PFSK-1 (cell line): ENCODE measurements around a stretch of chr2.

DNA sequence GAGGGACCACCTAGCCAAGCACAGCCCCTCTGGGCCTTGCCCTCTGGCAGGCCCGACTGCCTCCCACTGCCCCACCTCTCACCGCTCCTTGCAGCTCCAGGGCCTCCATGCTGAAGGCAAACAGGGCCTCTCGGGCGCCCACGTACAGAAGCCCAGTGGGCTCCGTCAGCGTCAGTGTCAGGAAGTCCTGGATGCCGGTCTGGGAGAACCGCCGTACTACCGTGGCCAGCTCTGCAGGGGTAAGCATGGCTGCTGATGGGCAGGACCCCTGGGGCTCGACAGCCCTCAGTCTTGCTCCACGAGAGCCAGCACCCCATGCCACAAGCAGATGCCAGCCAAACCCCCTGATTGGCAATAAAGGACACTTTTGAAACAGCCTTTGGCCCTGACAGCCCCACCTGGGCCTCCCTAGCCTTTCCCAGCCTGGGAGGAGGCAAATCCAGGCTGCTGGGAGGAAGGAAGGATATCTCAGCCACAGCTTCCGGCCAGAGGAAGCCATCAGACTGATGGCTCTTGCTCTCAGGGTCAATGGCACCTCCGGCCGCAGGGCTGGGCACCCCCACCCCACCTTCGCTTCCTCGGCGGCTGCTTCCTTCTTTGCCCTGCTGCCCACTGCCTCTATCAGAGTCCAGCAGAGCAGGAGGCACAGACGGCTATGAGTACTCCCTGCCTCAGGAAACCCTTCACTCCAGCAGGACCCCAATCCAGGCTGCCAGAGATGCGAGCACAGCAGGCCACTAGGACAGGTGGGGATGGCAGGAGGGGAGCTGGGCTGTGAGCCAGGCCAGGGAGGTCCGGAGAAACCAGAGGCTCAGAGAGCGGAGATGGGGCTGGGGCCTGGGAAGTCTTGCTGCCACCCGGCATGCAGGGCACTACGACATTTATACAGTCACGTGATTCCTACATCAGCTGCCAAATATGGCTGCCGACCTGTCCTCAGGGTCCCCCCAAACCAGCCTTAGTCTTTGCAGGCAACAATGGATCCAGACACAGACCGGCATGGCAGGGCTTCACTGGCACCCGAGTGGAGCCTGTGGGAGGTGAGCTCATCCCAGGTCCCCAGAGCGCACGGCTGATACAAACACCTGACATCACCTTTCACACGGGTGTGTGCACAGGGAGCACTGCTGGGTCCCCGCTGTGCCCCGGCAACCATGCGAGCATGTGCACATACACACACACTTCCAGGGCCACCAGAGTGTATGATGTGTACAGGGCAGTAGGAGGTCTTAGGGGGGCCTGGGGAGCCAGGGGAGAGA is 3.2 kb downstream of the SEMA4C start:
- RRBS: 17% methylated on average over 5 of the region's 35 CpGs

GRCh38 chr2:96952051-96952586 is 34.3 kb downstream of the FAM178B start:
- RRBS: no CpG with 5 or more reads among the region's 18 CpGs

DNA sequence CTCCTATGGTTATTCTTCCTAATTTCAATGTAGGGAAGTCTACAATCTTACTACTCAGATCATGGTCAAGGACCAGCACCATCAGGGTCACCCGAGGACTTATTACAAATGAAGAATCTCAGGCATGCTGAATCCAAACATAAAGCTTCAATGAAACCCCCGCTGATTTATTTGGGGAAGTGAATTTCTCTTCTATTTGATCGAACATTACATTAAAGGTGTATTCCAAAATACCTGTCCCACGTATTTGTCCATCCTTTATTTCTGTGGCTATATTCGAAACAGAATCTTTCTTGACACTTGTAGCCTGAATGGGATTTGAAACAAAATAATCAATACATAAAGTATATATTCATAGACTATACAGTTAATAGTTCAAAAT is 48.0 kb downstream of the ANKRD36B start:
- RRBS: no CpG with 5 or more reads among the region's 5 CpGs

DNA sequence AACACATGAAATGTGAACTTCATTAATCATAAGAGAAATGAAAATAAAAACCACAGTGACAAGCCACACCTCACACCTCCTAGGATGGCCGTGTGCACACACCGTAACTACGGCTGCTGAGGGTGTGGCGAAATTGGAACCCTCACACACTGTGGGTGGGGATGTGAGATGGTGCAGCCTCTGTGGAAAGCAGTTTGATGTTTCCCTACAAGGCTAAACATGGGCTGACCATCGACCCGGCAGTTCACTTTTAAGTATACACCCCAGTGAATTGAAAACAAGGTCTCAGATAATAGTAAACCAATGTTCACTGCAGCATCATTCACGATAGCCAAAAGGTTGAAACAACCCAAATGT is 32.2 kb downstream of the ZAP70 start:
- RRBS: no CpG with 5 or more reads among the region's 7 CpGs

DNA sequence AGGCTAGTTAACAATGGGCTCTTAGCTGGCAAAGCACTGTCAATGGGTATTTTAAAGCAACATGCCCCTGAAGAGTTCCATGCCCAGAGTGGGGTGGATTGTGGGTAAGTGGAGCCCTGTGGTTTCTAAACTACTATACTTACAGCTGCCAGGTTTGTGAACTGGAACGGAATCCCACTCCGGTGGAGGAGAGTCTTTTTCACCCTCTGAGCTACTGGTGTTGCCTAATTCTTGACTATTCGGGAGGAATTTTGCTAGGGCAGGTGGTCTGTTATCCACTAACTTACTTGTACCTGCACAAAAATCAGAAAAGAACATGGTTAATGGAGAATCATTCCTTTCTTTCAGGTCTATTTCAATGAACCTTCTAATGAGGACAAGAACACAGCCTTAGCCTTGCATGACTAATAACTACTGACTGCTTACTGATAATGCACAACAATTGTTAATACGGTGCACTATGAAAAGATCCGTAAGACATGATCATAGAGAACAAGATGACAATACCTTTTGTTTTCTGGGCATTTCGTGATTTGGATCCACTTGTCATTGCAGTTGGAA is 52.7 kb downstream of the ZAP70 start:
- RRBS: no CpG with 5 or more reads among the region's 6 CpGs

GRCh38 chr2:97788028-97789188 is 75.0 kb downstream of the ZAP70 start:
- RRBS: no CpG with 5 or more reads among the region's 19 CpGs

- RRBS: 98% methylated on average over 4 of the region's 25 CpGs
These were observed 79.1 kb downstream of the ZAP70 start for GRCh38 chr2:97792284-97793016.

DNA sequence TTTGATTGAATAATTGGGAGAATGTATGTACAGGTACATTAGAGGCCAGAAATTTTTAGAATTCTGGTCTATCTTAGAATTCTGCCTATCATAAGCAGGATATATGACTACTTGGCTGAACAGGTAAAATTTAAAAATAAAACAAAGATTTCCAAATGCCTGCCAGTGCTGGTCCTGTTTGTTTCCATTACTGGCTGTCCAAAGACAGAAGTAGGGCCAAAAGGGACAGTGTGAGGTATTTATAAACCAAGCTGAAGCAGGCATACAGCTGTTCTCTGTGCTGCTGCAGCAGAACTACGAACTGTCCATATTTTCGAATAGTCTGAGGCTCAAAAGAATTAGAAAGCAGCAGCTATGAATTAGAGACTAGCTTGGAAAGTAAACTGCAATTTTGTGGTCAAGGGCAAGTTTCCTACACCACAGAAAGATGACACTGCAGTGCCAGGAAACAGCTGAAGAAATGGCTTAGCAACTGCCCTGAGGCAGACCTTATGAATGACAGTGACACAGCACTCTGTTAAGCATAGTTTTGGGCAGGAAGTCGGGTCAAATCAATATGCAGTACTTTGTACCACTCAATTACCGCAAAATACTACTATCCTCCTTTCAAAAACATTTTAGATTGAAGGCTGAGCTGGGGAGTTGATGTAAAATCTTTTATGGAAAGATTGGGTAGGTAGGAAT is 125.4 kb downstream of the TMEM131 start:
- RRBS: no CpG with 5 or more reads among the region's 4 CpGs

DNA sequence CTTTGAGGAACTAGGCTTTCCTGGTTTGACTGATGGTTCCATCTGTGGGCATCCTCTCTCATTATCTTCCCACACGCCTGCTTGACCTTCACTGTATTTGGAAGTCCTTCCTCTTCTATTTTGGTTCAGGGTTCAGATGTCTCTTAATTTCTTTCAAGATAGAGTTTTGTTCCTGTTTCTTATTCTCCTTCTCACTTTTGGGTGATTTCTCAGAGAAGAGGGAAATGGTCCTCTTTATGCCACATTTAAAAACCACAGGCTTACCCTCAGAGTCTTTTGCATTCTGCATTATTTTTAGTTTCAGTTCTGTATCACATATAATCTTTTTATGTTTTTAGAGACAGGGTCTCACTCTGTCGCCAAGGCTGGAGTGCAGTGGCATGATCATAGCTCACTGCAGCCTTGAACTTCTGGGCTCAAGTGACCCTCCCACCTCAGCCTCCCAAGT is 31.4 kb upstream of the TMEM131 start:
- RRBS: no CpG with 5 or more reads among the region's 2 CpGs

GRCh38 chr2:98087574-98087773 is 507 bp downstream of the VWA3B start:
- RRBS: no CpG with 5 or more reads among the region's 4 CpGs

GRCh38 chr2:98245117-98245737 is 101.0 kb upstream of the CNGA3 start:
- RRBS: no CpG with 5 or more reads among the region's 6 CpGs

GRCh38 chr2:98505252-98505866 is 60.7 kb downstream of the INPP4A start:
- RRBS: no CpG with 5 or more reads among the region's 7 CpGs

GRCh38 chr2:98546809-98547858 is 61.2 kb downstream of the COA5 start:
- RRBS: no CpG with 5 or more reads among the region's 7 CpGs

GRCh38 chr2:98592661-98593473 is 15.4 kb downstream of the COA5 start:
- RRBS: no CpG with 5 or more reads among the region's 13 CpGs

DNA sequence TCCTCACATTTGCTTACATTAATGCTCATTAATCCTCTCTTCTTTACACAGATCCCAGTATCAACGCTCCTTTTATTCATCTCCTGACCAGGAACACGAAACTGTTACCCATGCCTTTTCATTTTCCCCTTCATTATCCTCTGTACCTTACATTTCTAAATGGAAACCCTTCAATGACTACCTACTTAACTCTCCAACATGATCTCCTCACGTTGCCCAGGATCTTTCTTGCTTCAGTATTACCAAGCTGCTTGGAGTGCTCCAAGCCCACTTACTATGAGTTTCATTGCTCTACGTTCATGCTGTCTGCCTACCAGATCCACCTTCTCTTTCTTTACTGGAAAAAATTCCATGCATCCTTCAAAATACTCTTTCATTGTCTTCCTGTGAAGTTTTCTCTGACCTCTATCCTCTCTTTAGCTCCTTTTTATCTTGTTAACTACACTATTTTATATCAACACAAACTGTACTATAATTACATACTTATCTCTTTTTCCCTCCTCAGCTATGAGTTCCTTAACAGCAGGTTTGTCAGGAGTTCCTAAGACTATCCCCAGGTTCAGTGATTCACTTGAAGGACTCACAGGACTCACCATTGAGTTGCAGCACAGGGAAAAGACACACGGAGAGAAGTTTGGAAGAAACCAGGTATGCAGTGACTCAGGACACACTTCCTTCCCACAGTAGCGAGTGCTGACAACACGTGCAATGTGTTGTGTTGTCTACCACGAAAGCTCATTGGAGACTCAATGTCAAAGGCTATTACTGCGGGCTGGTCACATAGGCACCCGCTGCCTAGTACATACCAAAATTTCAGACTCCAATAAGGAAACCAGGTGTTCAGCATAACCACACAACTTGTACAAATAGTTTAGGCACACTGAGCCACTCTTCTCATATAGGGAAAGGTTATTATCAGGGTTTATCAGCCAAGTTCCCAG is 32.2 kb downstream of the MGAT4A start:
- RRBS: no CpG with 5 or more reads among the region's 10 CpGs

- RRBS: no CpG with 5 or more reads among the region's 3 CpGs
These were observed 74.9 kb upstream of the C2orf15 start for GRCh38 chr2:99066476-99067050.

DNA sequence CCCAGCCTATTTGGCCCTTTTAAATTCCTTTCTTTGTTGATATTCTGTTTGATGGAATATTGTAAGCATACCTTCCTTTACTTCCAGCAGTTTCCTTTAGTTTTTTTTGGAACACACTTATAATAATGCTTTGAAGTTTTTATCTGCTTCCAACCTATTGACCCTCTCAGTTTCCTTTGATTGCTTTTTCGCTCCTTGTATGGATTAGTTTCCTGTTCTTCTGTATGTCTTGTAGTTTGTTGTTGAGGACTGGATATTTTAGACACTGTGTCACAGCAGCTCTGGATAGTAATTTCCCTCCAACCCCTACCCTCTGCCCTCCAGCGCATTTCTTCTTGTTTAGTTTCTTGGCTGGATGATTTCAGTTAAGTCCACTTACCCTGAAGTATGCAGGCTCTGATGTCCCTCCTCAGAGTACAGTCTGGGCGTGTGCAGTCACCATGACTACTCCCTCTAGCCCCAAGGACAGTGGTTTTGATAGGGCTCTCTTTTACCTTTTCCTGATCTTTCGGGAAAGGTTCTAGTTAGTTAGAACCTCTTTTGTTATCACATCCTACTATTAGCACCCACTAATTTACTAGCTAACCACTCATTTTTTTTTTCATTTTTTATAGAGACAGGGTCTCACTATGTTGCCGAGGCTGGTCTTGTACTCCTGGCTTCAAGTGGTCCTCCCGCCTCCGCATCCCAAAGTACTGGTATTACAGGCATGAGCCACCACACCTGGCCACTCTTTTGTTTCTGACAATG is 16.2 kb upstream of the LYG1 start:
- RRBS: no CpG with 5 or more reads among the region's 7 CpGs

GRCh38 chr2:99850007-99850467 is 292.4 kb downstream of the AFF3 start:
- RRBS: no CpG with 5 or more reads among the region's 3 CpGs

- RRBS: no CpG with 5 or more reads among the region's 6 CpGs
These were observed 252.0 kb downstream of the AFF3 start for GRCh38 chr2:99890344-99890797.

DNA sequence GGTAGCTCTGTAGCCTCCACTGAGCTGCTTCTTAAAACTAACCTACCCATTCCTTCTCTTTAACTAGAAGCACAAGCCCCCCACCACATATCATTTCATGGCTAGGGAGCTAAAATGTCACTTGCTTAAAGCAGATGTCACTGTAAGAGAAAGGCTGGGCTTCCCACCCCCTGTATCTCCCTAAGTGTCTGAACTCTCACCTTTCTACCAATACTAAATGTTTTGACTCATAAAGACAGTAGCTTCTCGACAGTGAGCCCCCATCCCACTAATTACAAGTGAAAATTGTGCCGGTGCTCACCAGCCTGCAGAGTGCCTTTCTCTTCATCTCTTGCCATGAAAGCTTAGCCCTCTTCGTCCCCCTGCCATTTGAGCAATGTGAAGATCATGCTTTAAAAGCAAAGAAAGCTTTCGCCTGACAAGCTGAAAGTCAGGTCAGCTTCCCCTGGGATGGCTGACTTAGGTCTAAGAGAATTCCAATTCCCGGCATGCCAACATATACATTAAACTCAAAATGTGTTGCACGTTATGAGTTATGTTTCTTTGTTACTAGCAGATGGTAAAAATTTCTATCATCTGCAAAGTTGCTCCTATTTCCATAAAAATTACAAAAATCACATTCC is 130.0 kb downstream of the AFF3 start:
- RRBS: no CpG with 5 or more reads among the region's 6 CpGs